A375 (cell line): Measurements from ENCODE around the genes CDS2 and FERMT1.

GRCh38 chr20:3981195-3981595 lies 34.2 kb downstream of the RNF24 start:
- RAMPAGE, long total RNA, result no peak

GRCh38 chr20:4004628-4005170 lies 10.7 kb downstream of the RNF24 start:
- RAMPAGE, long total RNA, result no peak

DNA sequence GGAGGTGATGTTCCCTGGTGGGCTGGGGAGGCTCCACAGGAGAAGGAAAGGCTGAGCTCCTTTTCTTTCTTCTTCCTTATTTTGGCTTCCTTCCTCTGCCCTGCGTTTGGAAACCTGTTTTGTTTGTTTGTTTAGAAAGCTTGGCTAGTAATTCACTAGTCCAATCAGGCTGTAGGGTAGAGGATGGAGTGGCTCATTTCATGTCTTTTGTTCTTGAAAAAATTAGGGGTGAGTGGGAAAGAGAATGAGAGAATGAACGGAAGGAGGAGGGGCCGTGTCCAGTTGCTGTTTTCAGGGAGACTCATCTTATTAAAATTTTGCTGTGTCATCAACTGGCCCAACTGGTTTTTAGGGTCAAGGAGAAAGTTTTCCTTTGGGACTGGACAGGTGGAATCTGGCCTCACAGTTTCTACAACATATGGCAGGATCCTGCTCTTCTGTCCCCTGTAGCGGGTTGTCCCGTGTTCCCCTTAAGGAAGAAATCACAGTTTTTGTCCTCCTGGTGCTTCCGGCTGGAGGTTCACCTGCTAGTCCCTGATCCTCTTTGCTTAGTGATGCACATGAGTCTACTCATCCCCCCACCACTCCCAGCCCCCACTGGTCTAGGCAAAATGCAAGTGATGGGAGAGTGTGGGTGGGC lies 3.0 kb upstream of the RNF24 start:
- RAMPAGE, long total RNA, result no peak

GRCh38 chr20:4154875-4155429 lies 6.3 kb downstream of the SMOX start:
- RAMPAGE, long total RNA, result no peak

DNA sequence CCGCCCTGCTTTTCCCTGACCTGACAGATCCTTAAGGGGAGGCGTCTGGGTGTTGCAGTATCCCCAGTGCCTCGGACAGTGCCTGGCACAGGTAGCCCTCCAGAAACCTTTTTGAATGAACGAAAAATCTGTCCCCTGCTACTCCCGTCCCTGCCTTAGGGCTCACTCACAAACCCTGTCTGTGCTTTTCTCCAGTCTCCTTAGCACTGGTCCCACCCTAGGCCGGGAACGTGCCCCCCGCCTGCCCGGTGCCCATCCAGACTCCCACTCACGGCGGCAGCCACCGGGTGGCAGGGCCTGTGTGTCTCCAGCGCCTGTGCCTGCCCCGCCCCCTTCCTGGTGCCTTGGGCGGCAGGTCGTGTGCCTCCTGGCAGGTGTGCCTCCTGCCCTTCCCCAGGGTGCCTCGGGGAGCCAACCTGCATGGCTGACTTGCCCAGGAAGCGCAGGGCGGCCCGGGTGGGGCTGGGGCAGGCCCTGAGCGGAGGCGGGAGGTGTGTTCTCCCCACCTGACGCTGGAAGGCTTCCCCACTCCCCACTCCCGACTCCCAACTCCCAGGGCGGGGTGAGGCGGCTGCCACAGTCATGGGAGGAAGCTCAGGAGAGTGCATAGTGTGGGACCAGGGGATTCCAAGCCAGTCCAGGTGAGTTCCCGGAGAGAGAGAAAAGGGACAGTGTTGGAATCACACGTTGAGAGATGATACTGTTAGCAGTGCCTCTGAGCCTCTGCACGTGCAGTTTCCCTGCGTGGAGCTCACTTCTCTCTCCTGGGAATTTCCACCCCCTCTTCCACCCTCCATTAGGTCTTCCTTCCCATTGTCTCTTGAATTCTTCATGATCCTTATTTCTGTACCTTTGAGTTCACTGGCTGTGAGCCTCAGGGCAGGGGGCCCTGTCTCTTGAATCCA lies 13.3 kb downstream of the SMOX start:
- RAMPAGE, long total RNA, result no peak

GRCh38 chr20:4507182-4507798 lies 179.0 kb upstream of the PRNP start:
- RAMPAGE, long total RNA, result no peak

DNA sequence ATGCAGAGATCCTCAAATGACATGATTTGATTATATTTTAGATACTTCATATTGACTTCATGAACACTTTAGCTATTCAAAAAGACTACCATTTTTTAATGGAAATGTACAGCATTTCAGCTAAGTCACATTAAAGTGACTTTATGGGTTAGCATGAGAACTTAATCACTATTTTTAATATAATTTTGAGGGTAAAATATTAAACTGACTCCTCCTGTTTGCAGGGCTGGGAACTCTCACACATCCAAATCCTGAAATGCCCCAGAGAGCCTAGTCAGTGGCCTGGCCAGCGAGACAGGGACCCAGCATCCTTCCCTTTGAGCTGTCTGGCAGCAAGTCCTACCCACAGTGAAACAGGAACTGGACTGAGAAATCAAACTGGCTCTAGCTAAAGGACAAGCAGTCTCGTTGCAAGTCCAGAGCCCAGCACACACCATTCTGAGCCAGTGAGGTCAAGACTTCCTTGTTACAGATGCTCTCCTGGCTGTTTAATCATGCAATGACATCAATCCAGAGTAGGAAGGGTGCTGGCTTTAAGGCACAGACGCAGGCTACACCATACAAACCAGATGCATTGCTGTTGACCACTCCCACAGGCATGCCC lies 63.3 kb upstream of the RASSF2 start:
- RAMPAGE, long total RNA, result no peak

DNA sequence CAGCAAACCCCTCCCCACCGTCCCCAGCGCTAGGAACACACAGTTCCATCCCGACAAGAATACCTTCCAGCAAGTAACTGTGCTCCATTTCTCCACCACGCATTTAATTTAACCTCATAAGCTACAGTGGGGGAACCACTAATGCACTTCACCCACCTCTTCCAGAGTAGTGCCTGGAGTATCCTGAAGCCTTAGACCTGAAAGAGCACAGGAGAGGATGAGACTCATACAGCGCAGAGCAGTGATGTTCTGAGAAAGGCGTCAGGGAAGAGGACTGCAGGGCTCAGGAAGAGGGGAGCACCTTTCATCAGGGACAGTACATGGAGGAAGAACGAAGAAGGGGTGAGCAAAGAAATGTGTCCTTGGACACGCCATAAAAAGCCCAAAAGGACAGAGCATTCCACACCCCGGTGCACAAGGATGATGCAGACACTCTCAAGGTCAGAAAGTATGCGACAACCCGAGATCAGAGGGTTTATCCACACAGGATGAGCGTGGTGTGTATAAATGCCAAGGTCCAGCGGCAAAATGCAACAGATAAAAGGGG lies 64.6 kb downstream of the SLC23A2 start:
- RAMPAGE, long total RNA, result no peak

GRCh38 chr20:4947922-4948445 lies 53.3 kb downstream of the SLC23A2 start:
- RAMPAGE, long total RNA, result no peak

GRCh38 chr20:5056831-5057312 lies 55.6 kb upstream of the SLC23A2 start:
- RAMPAGE, long total RNA, result no peak

- RAMPAGE, long total RNA, result no peak
Measured at GRCh38 chr20:5072646-5073890, 39.8 kb downstream of the TMEM230 start.

- RAMPAGE, long total RNA, result no peak
Measured at GRCh38 chr20:5118567-5119084, 1.1 kb downstream of the PCNA start.

- RAMPAGE, long total RNA, result no peak
Measured at GRCh38 chr20:5126644-5127410, at the start of gene CDS2. CDS2 (plus strand) TSS chr20:5127008.

GRCh38 chr20:5141227-5142084 lies 14.6 kb downstream of the CDS2 start:
- RAMPAGE, long total RNA, result no peak

DNA sequence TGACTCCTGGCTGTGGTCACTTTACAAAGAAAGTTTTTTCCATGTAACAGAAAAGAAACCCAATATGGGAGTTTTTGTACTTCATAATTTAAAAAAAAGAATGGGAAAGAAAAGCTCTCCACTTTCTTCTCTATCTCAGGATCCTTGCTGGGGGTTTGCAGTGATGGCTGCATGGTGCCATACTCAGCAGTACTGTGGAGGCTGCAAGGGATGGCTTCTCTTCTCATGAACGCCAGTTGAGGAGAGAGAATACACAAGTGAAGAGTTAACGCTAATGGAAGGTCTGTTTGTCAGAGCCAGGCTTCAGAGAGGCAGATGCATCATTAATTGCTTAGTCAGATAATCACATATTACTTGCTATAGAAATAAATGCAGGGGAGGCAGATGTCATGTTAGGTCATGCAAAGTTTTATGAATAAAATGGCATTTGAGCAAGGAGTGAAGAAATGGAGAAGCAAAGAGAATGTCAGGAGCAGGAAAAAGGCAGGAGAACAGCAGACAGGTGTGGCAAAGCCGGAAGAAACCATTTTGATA lies 51.2 kb downstream of the CDS2 start:
- RAMPAGE, long total RNA, result no peak

DNA sequence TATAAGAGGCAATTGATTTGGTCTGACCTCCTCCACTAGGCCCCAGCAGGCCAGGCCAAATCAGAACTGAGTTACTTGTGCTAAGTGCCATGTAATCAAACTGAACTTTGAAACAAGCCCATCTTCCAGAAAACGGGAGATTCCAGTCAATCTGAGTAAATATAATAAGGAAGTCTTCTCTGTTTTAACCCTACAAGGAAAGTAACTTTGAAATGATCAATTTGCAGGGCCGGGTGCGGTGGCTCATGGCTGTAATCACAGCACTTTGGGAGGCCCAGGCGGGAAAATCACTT lies 2.0 kb upstream of the SHLD1 start:
- RAMPAGE, long total RNA, result no peak

DNA sequence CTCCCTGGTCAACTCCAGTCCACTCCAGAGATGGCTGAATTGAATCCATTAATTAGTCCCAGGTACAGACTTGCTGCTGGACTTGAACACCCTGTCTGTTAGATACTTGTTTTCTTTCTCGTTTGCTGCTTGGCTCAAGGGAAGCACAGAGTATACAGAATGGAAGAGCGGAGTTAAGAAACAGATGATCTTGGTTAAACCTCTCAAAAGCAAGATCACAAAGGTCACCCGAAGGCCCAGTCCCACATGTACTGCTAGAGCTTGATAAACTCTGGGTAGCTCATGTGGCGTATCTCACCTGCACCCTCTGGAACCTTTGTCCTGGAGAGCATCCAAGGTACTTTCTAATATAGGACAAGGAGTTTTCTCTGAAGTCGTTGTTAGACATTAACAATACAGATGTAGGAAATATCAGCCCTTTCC lies 31.9 kb downstream of the SHLD1 start:
- RAMPAGE, long total RNA, result no peak

- RAMPAGE, long total RNA, result no peak
Measured at GRCh38 chr20:5821438-5822151, 71.4 kb downstream of the SHLD1 start.

DNA sequence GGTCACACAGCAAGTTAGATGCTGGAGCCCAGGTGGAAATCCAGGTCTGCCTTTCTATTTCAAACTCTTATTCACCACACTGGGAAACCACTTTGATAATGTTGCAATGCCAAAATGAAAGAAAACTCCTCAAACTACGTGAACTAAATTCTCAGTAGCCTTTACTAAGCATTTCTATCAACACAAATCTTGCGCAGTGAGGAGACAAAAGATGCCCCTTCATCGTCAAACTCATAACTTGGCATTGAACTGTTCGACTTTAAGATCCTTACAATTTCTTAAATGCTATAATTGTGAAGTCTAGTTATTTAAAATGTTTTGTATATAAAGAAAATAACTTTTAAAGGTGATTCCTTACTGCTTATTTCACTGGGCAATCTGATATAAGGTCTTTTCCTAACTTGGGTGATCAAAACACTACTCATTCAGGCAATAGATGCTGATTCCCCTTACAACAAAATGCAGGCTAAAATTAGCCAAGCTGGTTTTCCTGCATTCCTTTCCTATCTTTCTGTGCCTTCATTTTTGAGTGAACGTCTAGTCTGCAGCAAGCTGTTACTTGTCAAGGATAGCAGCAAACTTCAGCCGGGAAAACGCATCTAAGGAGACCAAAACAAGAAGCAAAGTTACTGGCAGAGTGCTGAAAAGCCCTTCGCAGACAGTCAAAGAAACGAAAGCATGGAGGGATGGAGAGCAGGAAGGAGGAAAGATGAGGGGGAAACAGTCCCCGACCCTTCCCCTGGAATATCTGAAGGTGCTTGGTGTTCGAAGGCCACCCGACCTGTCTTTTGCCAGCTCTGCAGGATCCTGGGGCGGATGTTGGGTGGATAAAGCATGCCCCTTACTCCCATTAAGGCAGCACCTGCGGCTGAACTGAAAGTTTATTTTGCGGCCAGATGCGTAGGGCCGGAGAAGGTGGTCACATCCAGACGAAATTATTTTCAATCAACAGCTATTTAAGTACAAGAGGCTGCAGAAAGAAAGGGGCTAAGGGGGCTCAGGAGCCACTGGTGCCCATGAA lies 813 bp downstream of the FERMT1 start:
- RAMPAGE, long total RNA, result no peak

DNA sequence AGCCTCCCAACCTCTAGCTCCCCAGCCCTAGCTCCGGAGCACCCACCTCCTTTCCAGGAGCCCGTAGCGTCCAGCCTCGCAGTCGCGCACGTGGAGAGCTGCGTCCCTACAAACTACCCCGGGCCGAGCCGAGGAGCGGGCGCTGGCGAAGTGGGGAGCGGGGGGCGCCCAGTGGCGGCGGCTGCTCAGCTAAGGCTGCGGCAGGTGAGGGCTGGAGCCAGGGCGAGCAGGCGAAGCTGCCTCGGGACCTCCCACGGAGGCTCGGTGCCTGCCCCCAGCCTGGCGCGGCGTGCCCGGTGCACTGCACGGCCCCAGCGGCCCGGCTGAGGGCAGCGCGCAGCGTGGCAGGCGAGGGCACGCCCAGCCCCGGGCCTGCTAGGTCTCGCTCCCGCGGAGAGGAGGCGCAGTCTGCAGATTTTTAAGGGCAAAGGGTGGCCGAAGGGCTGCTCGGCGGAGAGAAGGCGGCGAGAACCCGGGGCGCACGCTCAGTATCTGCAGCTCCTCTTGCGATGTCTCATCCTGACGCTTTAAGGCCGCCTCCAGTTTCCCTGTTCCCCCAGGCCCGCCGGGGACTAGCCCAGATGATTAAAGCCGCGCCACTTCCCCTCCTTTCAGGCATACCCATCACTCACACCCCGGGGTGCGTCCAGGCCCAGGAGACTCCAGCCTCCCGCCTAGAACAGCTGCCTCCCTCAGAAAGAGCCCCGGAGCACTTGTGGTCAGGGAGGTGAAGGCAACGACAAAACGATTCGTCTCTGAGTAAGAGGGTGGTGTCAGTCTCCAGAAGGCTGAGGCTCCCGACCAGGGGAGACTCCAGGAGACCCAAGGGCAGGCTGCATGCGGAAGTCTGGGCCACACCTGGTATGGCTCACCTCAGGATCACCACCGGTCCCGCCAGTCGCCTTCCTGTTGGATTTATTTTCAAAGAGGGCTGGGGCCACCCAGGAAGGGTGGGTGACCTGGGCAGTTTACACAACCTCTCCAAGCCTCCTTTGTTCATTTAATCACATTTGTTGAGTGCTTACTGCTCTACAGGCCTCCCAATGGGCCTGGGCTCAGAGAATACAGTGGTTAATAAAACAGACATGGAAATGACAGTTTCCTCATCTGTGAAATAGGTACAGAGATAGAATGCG lies at the start of gene FERMT1:
Gene FERMT1 (minus strand): TSS at position 303 of the 1,136 bp plus-strand sequence.
- RAMPAGE, long total RNA, result no peak